ENCODE results near the genes MGAT4D, IL15 and INPP4B.

- PRO-cap, result unidirectional peak, plus-strand start at chr4:140092690
Observed at GRCh38 chr4:140092316-140092795, 61.6 kb downstream of the MAML3 start.

GRCh38 chr4:140098313-140099266 lies 55.4 kb downstream of the MAML3 start:
- PRO-cap, result no peak

DNA sequence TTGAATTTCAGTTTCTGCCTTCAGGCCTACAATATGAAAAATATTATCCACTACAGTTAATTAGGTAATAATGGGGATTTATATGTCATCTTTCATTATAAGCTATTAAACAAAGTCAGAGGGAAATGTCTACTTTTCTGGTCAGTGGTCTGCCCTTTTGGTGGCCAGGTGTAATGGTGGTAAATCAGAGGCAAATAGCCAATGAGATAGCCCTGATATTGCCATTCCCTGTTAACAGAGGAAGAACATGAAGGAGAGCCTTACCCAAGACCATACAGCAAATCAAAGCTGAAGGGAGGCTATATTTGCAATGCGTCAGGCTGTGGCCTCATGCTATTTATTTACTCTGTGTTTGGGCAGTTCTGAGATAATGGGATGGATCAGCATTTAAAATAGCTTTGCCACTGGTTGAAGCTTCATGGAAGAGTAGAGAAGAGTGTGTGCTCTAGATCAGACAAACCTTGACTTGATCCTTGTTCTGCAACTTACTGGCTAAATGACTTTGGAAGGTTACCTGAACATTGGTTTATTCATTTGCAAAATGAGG lies 73.3 kb upstream of the MAML3 start:
- PRO-cap, result no peak

- PRO-cap, result no peak
Observed at GRCh38 chr4:140239214-140239836, 85.3 kb upstream of the MAML3 start.

DNA sequence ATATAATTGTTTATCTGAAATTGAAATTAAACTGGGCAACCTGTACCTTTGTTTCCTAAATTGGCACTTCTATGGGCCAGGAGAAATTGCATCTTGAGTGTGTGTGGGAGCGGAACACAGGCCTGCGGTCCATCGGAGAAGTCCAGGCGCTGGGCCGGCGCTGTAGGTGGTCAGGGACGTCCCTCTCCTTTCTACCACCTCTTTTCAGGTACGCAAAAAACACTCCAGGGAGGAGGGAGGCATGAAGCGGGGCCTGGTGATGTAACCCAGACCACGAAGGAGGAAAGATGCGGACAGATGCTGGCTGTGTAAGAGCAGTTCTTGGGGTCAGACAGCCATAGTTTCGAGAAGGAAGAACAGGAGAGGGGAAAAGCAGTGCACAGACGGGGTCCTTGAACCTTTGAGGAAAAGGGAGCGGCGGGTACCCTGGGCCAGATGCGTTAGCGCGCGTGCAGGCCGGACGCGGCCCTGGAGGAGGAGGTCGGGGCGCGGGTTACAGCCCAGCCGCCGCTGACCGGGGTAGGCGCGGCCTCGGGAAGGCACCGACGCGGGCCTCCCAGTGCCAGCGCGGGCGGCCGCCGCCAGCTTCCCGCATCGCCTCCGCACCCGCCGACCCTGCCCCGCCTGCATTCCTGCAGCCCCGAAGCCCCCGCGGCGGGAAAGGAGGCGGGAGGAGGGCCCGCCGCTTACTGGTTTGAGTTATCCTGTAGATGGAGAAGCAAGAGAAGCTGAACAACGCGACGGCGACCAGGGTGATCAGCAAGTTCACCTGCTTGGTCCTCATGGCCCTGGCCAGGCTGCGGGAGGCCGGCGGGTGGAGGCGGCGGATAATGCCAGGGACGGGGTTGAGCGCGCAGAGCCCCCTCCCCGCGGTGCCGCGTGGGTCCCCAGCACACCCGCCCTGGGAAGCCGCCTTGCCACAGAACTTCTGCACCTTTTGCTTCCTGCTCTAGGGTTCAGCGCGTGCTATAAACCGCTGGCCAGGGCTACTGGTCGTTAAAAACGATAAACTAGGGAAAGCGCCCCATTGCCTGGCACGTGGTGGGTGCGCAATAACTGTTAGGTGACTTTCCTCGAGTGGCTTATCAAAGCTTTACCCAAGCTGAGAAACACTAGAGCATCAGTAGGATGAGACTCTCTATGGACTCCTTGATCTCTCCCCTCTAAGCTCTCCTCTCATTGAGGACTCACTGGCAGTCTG lies at the start of gene MGAT4D:
TSS of gene MGAT4D (minus strand) at position 855 of the 1,201 bp plus-strand sequence.
- PRO-cap, result no peak

DNA sequence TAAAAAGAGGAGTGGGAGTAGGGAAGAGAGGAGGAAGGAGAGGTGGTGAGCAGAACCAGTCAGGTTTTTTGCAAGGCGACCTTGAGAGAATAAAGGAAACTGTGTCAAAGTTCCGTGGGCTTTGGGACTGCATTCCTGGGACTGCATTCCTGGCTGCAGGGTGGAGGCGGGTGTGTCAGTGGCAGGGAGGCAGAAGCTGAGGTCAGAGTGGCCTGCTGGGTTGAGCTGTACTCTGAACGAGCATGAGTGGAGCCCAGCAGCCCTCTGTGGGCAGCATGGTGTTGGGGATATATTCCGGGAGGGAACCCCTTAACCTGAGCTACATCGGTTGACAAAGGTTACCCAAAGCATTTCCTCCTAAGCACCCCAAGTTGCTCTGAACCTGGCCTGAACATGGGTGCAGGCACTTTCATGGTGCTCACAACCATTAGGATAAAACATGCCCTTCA lies 66.9 kb upstream of the UCP1 start:
- PRO-cap, result no peak

DNA sequence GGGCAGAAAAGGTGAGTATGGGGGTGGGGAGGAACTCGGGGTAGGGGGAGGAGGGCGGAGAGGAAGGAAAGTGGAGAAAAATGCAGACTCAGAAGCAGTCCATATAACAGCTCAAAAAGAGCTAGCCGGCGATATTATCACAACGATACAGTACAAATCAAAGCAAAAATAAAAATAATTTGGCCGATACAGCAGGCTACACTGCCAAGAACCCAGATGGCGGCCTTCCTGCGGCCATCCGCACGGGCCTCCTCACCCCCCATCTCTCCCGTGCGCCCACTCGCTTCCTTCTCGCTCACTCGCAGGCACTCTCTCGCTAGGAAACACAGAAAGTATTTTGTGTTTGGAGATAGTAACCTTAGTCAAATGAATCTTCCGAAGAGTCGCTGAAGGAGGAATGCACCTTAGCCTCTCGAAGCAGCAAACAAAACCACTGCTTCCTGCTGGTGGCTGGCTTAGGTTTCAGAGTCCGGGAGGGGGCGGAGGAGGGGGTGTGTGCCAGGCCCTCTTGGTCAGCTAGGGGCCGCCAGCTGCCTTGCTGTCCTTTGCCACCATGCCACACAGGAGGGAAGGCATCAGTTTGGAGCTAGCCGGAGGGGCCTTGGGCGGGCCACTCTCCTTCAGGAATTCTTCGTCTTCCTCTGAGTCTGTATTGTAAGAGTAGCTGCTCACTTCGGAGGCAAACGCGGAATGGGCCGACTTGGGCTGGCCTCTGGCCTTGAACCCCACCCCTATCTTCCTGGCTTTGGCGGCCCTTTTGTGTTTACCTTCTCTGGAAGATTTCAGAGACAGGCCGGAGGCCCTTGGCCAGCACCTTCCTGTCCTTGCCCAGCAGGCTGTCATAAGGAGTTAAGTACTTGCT lies 73.1 kb upstream of the UCP1 start:
- PRO-cap, result unidirectional peak, minus-strand start at position 264 of the sequence

GRCh38 chr4:140755368-140755542 lies 930 bp downstream of the TBC1D9 start:
- PRO-cap, result no peak

- PRO-cap, result bidirectional peak, plus-strand start at chr4:140756044, minus-strand start at chr4:140755973
Observed at GRCh38 chr4:140755543-140756185, 521 bp downstream of the TBC1D9 start.

GRCh38 chr4:140982455-140982874 lies 150.8 kb downstream of the RNF150 start:
- PRO-cap, result no peak

GRCh38 chr4:141027247-141027864 lies 105.9 kb downstream of the RNF150 start:
- PRO-cap, result no peak

DNA sequence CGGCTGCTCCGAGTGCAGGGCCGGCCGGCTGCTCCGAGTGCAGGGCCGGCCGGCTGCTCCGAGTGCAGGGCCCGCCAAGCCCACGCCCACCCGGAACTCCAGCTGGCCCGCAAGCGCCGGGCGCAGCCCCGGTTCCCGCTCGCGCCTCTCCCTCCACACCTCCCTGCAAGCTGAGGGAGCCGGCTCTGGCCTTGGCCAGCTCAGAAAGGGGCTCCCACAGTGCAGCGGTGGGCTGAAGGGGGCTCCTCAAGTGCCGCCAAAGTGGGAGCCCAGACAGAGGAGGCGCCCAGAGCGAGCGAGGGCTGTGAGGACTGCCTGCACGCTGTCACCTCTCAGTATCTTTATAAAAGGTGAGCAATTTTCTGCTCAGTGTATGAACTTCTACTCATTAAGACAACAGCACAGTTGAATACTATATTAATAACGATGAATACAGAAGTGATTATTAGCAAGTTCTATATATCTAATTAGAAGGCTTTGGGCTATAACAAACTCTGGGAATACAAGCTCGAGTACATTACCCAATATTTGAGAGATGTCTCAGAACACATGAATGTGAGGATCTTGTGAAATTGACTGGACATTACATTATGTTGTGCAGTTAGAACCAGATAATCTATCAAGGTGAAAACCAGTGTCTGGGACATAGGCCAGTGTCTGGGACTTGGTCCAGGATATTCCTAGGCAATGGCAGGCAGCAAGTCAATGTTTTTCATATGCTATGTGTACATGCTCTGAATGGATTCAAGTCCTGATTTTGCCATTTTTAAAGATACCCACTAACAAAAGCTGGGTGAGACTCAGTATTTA lies 112.9 kb downstream of the ZNF330 start:
- PRO-cap, result no peak

DNA sequence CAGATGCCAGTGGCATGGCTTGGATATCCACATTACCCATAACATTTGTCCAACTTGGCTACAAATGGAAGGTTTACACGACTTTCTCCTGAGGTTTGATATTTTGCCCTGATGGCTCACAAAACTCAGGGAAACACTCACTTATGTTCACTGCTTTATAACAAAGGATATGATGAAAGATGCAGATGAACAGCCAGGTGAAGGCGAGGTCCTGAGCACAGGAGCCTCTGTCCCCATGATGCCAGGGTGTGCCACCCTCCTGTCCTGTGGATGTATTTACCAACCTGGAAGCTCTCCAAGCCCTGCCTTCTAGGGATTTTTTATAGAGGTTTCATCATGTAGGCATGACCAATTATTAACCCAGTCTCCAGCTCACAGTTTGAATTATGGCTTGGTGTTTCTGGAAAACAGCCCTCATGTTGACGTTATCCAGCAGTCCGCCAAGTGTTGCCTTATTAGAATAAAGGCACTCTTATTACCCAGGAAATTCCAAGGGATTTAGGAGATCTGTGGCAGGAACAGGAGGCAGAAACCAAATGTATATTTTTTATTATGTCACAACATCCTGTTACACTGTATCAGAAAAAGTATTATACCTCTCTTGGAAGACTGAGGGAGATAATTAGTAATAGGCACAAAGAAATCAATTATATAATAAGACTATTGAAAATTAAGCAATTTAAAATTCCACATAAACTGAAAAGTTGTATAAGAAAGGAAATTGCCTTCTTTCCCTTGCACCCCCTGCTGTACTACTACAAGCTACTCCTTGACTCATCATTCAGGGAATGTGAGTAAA lies 129.5 kb downstream of the ZNF330 start:
- PRO-cap, result no peak

DNA sequence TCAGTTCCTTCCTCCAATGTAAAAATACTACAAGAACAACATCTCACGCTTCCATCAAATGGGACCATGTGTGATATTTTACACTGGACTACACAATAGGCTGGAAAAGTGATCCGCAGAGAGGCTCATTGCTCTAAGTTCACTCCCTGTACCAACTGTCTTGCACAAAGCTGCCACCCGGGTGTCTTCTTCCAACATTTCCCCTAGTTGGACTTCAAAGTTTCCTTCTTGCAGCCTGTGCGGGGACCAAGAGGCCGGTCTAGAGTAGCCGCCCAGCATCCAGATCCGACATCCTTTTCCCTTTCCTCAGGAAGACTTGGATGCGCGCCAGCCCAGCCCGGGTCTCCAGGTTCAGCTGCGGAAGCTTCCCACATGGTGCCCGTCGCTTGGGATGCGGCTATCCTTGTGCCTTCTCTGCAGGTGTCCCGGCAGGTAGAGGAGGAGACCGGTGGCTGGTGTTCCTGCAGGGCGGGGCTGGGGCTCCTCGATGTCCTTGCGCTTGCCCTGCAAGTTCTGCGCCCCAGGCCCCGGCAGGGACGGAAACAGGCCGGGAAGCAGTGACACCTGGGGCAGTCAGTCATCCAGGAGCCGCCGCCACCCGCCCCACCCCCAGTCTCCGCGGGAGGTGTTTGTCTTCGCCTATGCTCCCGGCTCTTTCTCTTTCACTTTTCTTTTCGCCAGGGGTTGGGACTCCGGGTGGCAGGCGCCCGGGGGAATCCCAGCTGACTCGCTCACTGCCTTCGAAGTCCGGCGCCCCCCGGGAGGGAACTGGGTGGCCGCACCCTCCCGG lies at the start of gene IL15:
TSS of gene IL15 (plus strand) at position 671 of the 790 bp plus-strand sequence.
- PRO-cap, result bidirectional peak, plus-strand start at position 671 of the sequence, minus-strand start at position 617 of the sequence

GRCh38 chr4:141643329-141644014 lies 7.1 kb downstream of the IL15 start:
- PRO-cap, result no peak

DNA sequence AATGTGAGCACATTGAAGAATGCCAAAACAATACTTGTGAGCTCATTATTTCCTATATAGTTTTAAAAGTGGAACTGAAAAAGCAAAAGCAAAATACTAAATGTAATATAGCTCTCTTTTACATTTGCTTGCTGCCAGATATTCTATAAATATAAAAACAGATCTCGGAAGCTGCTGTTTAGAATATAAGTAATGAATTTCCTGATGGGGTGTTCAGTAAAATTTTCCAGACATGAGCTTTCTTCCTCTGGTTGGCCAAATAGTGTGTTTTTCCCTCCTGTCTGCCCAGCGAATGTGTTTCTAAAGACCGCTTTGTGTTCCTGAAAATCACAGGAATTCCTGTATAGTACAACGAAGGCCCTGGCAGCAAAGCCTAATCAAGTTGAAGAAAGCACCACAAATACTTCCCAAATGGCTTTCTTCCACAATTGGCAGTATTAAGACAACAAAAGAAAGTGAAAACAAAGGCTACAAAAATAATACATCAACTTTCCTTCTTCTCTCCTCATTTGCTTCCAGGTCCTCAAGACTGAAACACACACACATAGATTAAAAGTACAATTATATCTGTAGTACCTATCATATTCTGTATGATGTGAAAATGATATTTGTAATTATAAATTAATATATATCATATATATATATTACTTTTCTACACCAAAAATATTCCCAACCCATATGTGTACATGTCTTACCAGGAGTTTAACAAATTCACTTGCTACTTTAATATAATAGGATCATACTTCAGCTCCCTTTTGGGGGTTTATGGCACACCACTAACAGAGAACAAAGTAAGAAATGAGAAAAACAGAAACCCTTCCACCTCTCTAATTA lies 494.0 kb downstream of the INPP4B start:
- PRO-cap, result no peak

- PRO-cap, result no peak
Observed at GRCh38 chr4:142846026-142847088, at the start of gene INPP4B. Gene INPP4B (minus strand): TSS chr4:142846301.

DNA sequence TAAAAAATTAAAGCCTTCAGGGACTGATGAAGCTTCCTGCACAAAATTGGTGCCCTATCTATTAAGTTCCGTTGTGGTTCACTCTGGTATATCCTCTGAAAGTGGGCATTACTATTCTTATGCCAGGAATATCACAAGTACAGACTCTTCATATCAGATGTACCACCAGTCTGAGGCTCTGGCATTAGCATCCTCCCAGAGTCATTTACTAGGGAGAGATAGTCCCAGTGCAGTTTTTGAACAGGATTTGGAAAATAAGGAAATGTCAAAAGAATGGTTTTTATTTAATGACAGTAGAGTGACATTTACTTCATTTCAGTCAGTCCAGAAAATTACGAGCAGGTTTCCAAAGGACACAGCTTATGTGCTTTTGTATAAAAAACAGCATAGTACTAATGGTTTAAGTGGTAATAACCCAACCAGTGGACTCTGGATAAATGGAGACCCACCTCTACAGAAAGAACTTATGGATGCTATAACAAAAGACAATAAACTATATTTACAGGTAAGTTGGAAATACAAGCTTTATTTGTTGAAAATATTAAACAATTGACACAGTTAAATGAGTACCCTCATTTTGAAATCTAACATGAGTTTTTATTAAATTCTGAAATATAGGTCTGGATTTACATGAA lies 29.8 kb downstream of the USP38 start:
- PRO-cap, result no peak

- PRO-cap, result no peak
Observed at GRCh38 chr4:143337517-143337625, 695 bp downstream of the GAB1 start.

DNA sequence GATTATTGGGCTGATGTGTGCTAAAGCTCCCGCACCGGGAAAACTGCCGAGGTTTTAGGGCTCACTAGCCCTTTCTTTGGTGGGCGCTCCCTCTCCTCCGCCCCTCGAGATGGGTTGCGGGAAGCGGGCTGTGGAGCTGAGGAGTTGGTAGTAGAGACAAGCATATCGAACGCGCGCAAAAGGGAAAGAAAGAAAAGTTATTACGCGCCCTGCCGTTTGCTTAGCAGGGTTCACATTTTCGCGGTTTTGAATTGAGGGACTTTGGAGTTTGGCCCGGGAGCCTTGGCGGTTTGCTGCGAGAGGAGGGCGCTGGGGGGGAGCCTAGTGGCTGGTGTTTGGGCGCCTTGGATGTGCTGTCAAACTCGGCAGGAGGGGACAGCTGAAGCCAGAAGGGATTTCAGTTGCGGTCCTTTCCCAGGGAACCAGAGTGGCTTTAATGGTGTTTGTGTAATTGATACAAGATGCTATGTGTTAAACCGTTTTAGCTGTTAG lies 996 bp downstream of the GAB1 start:
- PRO-cap, result no peak

Measured in ureter (tissue), 1 donor.